Daoy (cell line): ENCODE results near the genes ZNF629, SETD1A, HSD3B7, STX4 and COX6A2.

DNA sequence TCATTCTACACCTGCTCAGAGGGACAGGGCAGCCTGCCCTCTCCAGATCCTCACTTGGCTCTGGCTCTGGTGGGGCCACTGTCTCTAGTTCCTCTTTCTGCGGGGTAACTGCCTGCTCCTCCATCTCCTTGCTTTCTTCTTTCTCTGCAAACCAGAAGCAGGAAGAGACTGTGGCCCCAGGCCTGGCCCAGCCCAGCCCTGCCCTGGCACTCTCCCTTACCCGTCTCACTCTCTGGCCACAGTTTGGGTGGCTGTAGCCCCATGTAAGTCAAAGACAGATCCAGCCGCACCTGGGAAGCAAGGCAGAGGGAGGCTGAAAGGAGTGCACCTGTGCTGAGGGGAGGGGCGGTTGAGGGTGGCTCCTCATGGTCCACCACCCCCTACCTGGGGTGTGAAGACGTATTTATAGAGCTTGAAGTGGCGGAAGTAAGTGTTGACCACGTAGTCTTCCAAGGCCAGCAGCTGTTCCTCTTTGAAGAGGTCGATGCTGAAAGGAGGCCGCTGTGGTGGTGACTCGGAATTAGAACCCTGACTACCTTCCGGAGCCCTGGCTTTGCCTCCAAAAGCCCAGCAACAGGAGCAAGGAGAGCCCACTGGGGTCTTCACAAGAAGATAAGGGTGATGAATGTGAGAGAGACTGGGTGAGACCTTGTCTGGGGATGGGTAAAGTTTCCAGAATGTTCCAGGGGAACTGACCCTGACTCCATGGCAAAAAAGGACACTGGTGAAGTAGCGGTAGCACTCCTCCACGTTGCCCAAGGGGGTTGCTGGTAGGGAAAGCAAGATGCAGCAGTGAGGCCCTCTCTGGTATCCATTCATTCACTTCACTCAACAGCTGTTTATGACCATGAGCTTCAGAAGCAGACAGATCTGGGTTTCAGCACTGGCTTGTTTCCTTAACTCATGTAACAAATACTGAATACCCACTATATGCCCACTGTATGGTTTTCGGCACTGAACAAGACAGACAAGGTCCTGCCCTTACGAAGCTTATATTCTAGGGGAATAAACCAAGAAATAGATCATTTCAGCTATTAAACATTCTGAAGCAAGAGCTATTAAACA lies 2.6 kb downstream of the CFAP119 start:
- RAMPAGE, long total RNA = no peak

- RAMPAGE, long total RNA = no peak
Measured at GRCh38 chr16:30787086-30787837, at the start of gene ZNF629. Gene ZNF629 (minus strand): TSS chr16:30787205.

DNA sequence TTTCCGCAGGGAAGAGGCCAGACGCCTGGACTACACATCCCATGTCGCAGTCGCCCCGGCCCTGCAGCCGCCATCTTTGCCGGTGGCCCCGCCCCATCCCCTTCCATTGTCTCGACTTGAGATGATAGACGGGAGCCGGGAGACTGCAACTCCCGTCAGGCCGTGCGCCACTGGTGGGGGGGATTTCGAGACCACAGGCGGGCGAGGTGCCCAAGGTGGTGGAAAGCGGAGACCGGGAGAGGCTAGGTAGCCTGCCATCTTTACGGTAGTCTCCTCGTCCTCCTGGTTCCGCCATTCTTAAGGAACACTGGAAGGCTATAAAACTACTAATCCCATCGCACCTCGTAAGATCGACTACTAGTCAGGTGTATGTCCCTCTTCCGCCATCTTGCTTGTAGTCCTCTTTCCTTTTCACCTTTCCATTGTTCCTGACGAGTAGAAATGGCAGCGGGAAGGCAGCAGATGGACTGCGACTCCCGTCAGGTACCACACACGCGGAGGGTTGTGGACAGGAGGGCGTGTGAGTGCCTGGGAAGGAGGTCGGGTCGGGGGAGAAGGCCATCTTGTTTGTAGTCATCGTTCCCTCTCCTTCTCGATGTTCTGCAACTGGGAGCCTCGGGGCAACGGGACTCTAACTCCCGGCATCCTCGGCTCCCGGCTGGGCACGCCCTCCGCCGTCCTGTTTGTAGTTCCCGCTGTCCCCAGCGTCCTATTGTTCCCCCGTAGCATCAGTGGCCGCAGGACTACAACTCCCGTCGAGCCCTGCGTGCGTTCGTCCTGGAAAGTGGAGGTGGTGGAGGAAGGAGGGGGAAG lies 496 bp upstream of the FBXL19 start:
- RAMPAGE, long total RNA = no peak

GRCh38 chr16:30957413-30957904 lies at the start of gene SETD1A:
Gene SETD1A (plus strand): TSS chr16:30957754.
- RAMPAGE, long total RNA = no peak

DNA sequence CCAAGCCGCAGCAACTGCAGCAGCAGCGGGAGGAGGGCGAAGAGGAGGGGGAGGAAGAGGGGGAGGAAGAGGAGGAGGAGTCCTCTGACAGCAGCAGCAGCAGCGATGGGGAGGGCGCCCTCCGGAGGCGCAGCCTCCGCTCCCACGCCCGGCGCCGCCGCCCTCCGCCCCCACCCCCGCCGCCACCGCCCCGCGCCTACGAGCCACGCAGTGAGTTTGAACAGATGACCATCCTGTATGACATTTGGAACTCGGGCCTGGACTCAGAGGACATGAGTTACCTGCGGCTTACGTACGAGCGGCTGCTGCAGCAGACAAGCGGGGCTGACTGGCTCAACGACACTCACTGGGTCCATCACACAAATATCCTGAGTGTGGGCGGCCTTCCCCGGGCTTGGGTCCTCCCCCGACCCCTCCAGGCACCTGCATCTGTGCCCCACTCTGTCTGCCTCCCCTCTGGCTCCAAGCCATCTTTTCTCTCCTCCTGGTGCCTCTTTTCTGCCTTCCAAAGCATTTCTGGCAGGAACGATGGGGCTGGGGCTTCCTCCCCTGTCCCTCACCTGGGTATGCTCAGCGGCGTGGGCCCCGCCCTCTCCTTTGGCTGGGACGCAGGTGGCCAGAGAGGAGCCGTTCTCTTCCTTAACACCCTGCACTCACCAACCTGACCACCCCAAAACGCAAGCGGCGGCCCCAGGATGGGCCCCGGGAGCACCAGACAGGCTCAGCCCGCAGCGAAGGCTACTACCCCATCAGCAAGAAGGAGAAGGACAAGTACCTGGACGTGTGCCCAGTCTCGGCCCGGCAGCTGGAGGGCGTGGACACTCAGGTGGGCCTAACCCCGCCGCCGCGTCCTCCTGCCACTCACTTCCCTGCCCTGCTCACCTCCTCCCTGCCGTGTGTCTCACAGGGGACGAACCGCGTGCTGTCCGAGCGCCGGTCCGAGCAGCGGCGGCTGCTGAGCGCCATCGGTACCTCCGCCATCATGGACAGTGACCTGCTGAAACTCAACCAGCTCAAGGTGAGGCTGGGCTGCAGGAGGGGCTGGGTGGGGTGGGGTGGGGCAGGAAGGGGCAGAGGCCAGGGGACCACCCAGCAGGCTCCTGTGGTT lies 4.8 kb upstream of the HSD3B7 start:
- RAMPAGE, long total RNA = no peak

- RAMPAGE, long total RNA = no peak
Measured at GRCh38 chr16:30984818-30985400, at the start of gene HSD3B7. Gene HSD3B7 (plus strand): TSS chr16:30985207.

DNA sequence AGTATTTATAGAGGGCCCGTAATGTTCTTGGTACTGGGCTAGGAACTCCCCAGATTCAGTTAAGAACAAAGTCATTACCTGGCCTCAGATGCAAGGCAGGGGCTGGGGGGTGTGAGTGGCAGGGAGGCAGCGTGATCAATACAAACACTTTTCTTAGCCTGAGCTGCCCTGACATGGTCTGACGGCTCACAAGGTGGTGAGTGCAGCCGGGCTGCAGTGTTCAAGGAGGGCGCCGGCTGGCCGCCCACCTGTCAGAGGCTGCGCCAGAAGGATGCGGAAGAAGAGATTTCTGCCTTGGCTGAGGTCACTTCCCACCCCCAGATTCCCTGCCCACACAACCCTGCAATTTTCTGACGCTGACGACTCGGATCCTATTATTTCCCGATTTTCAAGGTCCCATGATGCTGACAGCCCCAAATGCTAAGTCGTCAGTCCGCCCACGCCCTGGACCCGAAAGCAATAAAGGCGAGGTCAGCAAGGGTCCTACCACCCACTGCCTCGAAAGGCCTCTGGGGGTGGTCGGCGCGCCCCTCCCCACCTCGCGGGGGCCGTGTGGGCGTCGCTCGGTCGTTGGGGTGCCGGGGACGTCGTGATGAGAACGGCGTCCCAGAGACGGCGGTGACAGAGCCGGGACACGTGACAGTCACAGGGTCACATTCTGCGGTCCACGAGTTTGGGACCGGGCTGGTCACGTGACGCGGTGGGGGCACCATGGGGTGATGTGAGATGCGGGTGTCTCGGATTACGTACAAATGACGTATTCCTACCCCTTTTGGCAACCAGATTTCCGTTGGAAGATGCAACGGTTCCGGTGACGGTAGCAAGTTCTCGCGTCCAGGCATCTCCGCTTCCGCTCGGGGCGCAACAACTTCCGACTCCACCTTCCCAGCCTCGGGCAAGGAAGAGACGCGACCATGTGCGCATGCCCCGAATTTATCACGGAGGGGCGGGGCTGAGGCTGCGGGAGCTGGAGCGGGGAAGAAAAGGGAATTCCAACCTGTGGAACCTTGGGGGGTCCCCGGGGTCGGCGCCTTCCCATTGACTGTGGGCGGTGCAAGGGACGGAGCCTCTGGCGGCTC lies at the start of gene STX4:
TSS of gene STX4 (plus strand) at position 952 of the 1,079 bp plus-strand sequence.
- RAMPAGE, long total RNA = no peak

DNA sequence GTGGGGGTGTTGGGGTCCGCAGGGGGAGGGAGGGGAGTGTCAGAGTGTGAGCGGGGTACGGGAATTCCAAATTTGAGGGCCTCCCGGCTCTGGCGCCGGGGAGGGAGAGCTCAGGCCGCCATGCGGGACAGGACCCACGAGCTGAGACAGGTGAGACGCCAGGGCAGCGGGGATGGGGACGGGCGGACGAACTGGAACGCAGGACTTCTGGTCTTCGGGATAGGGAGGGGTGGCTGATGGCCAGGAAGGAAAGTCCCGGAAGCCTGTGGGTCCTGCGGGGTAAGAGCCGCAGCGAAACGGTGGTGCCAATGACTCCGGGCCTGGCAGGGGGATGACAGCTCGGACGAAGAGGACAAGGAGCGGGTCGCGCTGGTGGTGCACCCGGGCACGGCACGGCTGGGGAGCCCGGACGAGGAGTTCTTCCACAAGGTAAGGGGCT lies 347 bp downstream of the STX4 start:
- RAMPAGE, long total RNA = no peak

DNA sequence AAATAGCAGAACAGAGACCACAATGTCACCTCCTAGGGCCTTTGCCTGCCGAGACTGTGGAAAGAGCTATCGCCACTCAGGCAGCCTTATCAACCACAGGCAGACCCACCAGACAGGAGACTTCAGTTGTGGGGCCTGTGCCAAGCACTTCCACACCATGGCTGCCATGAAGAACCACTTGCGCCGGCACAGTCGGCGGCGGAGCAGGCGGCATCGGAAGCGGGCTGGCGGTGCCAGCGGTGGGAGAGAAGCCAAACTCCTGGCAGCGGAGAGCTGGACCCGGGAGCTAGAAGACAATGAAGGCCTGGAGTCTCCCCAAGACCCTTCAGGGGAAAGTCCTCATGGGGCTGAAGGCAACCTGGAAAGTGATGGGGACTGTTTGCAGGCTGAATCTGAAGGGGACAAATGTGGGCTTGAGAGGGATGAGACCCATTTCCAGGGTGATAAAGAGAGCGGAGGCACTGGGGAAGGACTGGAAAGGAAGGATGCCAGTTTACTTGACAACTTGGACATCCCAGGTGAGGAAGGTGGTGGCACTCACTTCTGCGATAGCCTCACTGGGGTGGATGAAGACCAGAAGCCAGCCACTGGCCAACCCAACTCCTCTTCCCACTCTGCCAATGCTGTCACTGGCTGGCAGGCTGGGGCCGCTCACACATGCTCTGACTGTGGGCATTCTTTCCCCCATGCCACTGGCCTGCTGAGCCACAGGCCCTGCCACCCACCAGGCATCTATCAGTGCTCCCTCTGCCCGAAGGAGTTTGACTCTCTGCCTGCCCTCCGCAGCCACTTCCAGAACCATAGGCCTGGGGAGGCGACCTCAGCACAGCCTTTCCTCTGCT lies 4.1 kb downstream of the ZNF646 start:
- RAMPAGE, long total RNA = no peak

DNA sequence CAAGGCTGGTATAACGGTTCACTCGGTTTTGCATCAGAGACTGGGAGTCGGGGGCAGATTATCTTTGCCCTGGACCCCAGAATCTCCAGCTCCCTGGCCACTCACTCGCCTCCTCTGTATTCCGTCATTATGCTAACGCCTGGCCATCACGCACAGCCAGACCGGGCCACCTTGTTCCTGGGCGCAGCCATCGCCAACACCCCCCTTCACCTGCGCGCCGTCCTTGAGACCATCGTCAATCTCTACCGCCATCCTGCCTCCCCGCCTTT lies 638 bp downstream of the VKORC1 start:
- RAMPAGE, long total RNA = no peak

DNA sequence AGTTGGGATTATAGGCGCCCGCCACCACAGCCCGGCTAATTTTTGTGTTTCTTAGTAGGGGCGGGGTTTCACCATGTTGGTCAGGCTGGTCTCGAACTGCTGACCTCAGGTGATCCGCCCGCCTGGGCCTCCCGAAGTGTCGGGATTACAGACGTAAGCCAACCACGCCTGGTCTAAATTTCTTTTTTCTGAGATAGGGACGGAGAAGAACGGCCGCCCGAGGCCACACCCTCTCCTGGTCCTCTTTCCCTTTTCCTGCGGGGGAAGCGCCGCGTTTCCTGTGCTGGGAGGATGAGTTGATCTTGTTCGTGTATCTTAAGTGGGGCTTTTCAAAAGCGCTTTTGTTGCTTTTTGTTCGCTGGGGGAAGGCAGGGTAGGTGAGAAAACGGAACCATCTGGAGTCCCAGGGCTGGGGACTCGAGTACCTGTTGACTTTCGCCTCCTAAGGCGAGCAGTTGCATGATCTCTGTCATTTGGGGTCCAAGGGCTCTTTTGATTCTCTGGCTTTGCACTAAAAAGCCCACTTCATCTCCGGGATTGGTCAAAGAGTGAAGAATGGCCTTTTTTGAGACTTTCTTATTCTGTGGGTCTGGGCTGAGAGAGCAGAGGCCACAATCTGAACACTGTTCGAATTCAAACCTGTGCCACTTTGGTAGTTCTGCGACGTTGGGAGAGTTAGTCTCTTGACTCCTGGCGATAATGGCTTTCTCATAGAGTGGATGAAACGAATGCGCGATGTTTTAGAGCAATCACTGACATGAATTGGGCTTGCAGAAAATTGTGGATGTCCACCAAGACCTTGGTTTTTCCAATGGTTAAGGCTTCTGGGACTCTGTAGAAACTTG lies 1.3 kb downstream of the FUS start:
- RAMPAGE, long total RNA = no peak

- RAMPAGE, long total RNA = no peak
Measured at GRCh38 chr16:31356475-31356811, 1.5 kb downstream of the ITGAX start.

DNA sequence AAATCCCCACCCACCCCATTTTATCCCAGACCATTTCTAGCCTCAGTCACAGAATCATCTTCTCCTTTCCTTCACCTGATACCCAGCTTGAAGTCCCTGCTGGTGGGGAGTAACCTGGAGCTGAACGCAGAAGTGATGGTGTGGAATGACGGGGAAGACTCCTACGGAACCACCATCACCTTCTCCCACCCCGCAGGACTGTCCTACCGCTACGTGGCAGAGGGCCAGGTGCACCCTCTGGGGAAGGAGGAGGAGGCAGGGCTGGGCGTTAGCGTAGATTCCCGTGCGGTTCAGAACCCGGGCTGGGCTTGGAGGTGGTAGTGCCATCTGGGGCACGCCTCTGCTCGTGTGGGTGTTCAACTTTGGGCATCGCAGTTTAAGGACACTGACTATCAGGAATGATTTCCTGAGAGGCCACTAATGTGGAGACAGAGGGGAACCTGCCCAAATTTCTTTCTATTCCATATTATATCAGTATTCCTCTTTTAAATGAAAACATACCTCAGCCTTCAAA lies 18.2 kb downstream of the ITGAX start:
- RAMPAGE, long total RNA = no peak

DNA sequence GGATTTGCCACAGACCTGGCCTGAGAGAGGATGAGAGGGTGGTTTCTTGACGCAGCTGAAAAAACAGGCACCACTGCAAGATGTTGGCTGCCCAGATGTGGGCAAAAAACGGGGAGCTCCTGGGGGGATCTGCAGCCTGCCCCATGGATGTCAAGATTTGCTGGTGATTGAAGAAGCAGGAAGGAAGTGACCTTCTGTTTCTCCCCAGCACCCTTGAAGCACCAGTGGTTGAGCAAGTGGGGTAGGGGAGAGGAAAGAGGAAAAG lies 6.9 kb downstream of the ITGAD start:
- RAMPAGE, long total RNA = no peak

DNA sequence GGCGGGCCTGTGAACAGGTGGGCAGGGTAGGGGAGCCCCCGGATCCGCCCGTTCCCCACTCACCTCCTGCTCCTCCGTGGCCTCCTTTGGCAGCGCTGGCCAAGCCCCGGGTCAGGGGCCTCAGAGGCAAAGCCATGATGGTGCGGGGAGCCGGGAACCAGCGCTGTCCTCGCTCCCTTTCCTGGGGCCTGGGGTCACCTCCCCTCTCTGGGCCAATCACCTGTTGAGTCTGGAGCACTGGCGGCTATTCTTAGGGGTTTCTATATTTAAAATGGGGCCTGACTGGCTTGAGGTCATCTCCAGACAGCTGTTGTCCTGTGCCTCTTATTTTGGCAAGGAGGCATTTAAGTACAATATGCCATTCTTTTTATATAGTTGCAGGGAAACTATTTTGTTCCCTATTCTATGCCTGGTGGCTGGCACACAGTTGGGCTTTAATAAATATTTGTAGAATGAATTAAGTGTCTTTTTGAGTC lies at the start of gene COX6A2:
TSS of gene COX6A2 (minus strand) at position 171 of the 476 bp plus-strand sequence.
- RAMPAGE, long total RNA = no peak

DNA sequence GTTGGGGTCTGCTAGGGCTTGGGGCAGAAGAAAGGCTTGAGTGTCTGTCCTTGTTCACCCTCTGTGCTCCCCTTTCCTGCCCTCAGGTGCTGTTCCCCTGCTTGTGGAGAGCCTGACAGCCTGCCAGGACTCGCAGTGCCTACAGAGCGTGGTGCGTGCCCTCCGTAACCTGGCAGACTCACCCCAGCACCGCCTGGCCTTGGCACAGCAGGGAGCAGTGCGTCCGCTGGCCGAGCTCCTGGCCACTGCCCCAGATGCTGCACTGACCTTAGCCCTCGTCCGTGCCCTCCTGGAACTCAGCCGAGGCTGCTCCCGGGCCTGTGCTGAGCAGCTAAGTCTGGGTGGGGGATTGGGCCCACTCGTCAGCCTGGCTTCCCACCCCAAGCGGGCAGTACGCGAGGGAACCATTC lies 2.7 kb downstream of the ARMC5 start:
- RAMPAGE, long total RNA = no peak

GRCh38 chr16:31462484-31463059 lies 3.3 kb downstream of the ARMC5 start:
- RAMPAGE, long total RNA = no peak

- RAMPAGE, long total RNA = no peak
Measured at GRCh38 chr16:31488568-31488900, 5.6 kb downstream of the SLC5A2 start.

DNA sequence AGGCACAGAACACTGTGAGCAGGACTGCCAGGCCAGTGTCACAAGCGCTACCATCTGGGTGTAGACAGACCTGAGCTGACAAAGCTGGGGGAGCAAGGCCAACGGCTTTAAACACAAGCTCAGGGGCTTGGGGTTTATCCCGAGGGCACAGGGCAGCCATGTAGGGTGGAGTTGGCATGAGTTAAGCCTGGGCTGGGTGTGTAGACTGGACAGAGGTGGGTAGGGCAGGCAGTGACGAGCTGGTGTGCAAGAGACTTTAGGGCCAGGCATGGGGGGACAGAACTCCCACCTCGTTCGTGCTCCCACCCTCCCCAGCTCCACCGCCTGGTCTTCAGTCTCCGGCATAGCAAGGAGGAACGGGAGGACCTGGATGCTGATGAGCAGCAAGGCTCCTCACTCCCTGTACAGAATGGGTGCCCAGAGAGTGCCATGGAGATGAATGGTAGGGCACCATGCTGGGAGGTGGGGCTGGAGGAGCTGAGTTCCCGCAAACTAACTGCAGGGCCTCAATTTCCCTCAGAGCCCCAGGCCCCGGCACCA lies 6.9 kb downstream of the SLC5A2 start:
- RAMPAGE, long total RNA = no peak

DNA sequence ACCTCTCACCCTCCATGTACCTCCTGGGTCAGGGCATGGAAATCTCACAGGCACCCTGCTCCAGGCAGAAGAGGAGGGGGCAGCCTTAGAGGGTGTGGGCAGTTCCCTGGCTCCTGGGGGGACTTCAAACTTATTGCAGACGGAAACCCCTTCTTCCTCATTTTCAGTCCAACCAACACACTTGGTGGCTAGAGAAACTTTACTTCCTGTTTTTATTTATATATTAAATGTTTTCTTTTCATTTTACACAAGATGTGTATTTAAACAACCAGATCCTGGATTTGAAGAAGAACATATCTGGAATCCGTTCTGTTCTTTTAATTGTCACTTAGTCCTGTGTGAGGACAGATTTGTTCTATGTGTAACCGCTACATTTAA lies 3.6 kb upstream of the ZNF267 start:
- RAMPAGE, long total RNA = no peak